Transverse colon (tissue), 4 donors: ENCODE data around the genes RAB35 and HNF1A.

- PRO-cap, result no peak
- RAMPAGE, long total RNA, 4 experiments, result no peak in any of the 4 experiments
Measured at GRCh38 chr12:119725501-119725940, 57.6 kb downstream of the PRKAB1 start.

DNA sequence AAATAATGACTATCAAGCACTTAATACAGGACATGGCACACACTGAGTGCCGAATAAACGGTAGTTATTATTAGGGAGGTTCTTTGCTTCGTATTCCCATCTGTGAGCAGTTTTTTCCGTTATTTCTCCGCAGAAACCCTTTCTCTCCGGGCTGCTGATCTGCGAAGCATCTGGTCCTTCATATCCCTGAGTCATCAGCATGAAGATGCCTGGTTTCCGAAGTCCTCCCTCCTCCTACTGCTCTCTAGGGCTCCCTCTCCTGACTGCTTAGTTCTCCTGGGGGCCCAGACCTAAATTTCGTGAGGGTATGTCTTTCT lies 737 bp upstream of the BICDL1 start:
- PRO-cap, result no peak
- RAMPAGE, long total RNA, 4 experiments, result no peak in any of the 4 experiments

GRCh38 chr12:120096308-120097391 lies 19.9 kb downstream of the RAB35 start:
- PRO-cap, result no peak
- RAMPAGE, long total RNA, 4 experiments, result start-site peak on the minus strand in 1 of 4 experiments, at chr12:120096834-120096847 at its widest, 7 reads per replicate

GRCh38 chr12:120114945-120115943 lies 1.3 kb downstream of the RAB35 start:
- PRO-cap, result no peak
- RAMPAGE, long total RNA, 4 experiments, result no peak in any of the 4 experiments

DNA sequence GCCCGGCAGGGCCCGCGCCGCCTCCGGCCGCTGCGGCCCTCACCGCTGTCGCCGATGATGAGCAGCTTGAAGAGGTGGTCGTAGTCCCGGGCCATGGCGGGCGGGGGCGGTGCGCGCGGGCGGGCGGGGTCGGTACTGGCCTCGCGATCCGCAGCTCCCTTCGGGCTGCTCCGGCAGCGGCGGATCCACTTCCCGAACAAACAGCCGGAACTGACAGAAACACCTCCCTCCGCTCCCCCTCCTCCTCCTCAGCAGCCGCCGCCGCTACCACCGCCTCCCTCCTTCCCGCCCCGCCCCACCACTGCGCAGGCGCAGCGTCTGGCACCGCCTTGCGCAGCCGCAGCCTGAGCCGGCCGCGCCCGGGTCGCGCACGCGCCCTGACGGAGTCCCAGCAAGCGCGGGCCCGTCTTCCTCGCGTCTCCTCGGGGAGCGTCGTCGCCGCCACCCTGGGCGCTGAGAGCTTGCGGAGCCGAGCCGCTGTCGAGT lies at the start of gene RAB35:
RAB35 (minus strand) TSS at position 198 of the 486 bp plus-strand sequence.
- PRO-cap, result bidirectional peak, plus-strand start at position 371 of the sequence, minus-strand start at position 198 of the sequence
- RAMPAGE, long total RNA, 4 experiments, result start-site peak on the plus strand in 2 of 4 experiments, centred at positions 368 to 376 of the sequence, 7 to 18 reads per replicate; start-site peak on the minus strand in 4 of 4 experiments, centred at positions 180 to 232 of the sequence, 27 to 45 reads per replicate

DNA sequence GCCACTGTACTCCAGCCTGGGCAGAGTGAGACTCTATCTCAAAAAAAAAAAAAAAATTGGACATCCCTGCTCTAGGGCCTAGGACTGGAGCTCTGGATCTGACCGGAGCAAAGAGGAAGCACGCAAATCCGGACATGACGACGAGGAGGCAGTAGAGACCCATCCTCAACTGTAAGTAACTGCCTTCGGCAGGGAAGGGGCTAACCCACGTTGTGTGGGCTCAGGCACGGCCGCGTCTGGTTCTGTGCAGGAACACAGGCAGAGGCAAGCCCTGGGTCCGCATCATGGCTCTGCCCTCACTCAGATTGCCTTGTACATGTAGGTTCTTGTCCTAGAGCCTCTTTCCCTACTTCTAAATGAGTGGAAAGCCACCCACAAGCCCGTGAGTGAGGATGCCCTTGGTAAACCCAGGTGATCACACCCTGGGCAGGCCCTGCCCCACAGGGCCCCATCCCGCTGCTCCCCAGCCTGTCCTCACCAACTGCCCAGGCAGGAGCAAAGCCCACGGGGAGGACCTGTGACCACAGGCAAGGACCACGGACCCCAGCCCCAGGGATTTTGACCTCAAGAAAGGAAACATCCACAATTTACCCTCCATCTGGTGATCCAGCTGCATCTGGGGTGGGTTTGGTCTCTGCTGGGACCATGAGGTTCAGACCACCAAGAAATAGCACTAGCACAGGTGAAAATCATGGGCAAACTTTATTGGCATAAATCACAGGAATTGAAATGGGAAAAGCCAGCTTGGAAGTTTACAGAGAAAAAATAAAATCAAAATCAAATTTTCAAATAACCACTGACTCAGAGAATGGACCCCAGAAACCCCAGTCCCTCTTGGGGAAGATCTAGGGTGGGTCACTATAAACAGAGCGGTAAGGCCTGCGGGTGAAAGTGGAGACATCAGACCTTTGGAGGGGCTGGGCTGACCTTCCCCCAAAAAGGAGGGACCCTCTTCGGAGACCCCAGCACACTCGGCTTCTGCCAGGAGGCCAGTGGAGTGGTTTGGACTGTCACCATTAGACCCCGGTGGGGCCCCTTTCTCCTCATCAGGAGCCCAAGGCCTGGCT lies 9.2 kb upstream of the RPLP0 start:
- PRO-cap, result no peak
- RAMPAGE, long total RNA, 4 experiments, result no peak in any of the 4 experiments

DNA sequence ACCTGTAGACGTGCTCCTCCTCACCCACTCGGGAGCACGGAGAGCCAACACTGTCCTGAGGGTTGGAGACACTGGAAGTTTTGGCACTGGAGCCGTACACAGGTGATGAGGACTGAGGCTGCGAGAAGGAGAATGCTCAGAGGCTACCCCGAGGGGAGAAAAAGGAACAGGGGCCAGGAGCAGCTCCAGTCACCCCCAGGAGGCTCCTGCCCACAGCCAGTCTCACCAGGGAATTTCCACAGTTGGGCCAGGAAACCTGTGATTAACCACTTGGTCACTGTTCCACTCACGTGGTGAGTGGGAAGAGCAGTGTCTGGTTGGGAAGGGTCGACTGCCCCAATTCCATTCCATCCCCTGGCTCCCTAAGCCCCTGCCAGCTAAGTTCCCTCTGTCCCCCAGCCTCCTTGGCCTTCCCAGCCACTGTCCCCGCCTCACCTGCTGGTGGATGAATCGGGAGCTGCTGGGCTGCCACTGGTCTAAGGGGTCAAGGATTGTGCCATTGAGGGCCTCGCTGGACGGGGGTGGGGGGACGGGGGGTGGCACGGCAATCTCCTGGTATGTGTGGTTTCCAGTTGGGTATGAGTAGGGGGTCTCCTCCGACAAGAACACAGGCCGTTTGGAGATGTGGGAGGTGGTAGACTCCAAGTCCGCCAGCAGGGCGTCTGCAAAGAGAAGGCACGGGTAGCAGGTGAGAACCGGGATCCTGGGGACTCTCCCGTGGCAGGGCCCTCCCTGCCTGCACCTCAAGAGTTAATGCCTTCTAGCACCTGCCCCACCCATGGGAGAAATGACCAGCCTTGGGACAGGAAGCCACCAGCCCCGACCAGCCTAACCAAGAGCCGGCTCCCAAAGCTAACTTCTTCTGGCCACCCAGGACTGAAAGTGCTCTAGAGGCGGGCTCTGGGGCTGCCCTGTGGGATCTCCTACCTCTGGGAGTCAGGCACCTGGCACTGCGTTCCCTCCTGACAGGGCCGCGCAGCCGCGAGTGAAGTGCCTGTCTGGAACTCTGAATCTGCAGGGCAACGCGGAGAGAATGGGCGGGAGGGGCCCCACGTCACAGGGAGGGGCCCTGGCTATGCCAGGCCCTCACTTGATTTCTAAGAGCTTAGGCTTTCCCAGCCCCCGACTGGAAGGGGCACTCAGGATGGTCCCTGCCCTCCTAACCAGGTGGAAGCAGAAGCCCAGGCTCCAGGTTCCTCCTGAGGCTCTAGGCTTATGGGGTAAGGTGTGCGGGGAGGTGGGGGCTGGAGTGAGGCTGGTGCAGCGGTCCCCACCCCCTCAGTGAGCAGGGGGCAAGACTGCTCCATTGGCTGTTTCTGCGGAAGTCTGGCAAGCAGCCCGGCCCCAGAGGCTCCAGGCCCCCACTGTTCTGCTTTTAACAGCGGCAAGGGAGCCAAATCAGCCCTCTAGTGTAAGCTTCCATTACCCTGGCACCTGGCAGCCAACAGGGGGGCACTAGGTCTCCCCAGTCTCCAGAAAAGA lies 23.3 kb upstream of the RPLP0 start:
- PRO-cap, result unidirectional peak, plus-strand start at position 794 of the sequence; bidirectional peak, plus-strand start at position 1,108 of the sequence, minus-strand start at position 987 of the sequence
- RAMPAGE, long total RNA, 4 experiments, result start-site peak on the minus strand in 2 of 4 experiments, centred at positions 105 to 1,204 of the sequence, 14 to 23 reads per replicate

DNA sequence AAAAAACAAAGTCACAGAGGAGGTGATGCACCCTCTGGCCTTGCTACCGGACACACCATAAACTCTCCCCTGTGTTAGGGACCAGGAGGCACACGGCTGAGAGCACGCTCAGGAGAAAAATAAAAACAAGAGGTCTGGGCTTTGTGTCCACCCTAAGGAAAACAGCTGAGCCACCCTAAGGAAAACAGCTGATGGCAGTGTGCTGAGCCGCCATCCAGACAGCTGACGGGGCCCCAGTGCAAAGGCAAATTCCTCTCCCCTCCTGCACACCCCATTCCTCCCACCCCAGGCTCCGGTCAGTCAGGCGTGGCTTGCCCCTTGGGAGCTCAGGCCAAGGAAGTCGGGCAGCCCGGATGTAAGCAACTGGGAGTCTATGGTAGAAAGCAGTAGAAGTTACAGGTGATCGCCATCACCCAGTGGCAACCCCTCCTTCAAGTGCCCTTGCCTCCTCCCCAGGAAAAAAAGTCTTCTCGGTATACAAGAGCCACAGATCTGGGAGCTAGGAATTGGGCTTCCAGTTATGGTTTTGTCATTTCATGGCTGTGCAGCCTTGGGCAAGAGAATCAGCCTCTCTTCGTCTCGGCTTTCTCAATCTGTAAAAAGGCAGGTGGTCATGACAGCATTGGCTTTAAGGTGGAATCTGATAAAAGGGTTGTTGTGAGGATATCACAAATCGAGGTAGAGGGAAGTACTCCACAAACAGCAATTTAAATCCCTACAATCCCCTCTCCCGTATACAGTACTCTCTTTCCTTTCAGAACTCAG lies 2.3 kb downstream of the PXN start:
- PRO-cap, result no peak
- RAMPAGE, long total RNA, 4 experiments, result no peak in any of the 4 experiments

GRCh38 chr12:120561249-120561762 lies 19.9 kb downstream of the POP5 start:
- PRO-cap, result no peak
- RAMPAGE, long total RNA, 4 experiments, result no peak in any of the 4 experiments

DNA sequence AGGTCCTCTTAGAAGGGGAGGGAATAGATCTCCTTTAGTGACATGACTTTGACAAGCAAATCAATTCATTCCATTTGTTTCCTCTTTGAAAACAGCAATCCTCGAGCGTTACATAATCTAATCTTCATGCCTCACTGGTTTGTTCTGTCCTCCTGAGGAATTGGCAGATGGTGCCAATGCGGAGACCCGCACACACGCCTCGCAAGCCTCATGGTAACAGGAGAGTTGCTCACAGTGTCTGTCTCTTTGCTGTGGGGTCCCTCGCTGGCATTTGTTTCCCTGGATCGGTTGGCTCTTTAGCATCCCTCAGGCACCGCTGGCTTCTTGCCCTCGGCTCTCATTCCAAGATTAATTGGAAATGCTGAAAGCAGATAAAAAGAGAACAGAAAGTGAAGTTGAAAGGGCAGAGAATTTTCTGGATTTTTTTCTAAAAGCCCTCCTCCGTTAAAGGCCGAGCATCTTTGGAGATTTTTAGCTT lies 10.3 kb upstream of the CABP1 start:
- PRO-cap, result no peak
- RAMPAGE, long total RNA, 4 experiments, result no peak in any of the 4 experiments

GRCh38 chr12:120648853-120649745 lies 8.7 kb downstream of the CABP1 start:
- PRO-cap, result unidirectional peak, plus-strand start at chr12:120649483
- RAMPAGE, long total RNA, 4 experiments, result no peak in any of the 4 experiments

GRCh38 chr12:120689387-120690140 lies 2.6 kb downstream of the MLEC start:
- PRO-cap, result unidirectional peak, plus-strand start at chr12:120689639; unidirectional peak, minus-strand start at chr12:120689671
- RAMPAGE, long total RNA, 4 experiments, result no peak in any of the 4 experiments

- PRO-cap, result no peak
- RAMPAGE, long total RNA, 4 experiments, result no peak in any of the 4 experiments
Measured at GRCh38 chr12:120698453-120699407, 11.5 kb upstream of the UNC119B start.

GRCh38 chr12:120701018-120701729 lies 9.1 kb upstream of the UNC119B start:
- PRO-cap, result no peak
- RAMPAGE, long total RNA, 4 experiments, result start-site peak on the plus strand in 1 of 4 experiments, at chr12:120701217-120701654 at its widest, 14 to 22 reads per replicate

- PRO-cap, result bidirectional peak, plus-strand start at chr12:120903631, minus-strand start at chr12:120903380
- RAMPAGE, long total RNA, 4 experiments, result start-site peak on the minus strand in 1 of 4 experiments, at chr12:120903362-120903975 at its widest, 60 reads per replicate
Measured at GRCh38 chr12:120903233-120904203, 640 bp downstream of the SPPL3 start.

DNA sequence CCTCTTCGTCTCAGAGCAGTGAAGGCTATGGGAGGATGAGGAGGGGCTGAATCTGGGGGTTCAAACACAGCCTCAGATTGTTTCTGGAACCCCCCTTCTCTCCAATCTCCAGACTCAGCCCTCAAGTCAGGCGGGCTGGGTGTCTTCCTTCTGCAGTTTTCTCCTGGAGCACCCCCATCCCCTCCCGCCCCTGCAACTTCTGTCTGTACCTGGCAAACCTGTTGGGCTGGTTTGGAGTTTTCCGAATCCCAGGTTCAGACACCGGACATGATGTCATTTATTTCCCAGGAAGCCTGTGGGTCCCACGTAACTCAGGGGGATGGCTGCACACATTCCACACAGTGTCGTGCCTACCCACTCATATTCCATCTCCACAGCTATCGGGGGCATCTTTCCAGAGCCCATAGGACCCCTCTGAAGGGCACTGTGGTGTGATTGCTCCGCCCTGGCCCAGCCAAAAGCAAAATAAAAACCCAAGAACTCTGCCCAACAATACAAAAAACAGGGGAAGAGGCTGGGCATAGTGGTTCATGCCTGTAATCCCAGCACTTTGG lies 25.1 kb upstream of the SPPL3 start:
- PRO-cap, result unidirectional peak, minus-strand start at position 165 of the sequence
- RAMPAGE, long total RNA, 4 experiments, result no peak in any of the 4 experiments

DNA sequence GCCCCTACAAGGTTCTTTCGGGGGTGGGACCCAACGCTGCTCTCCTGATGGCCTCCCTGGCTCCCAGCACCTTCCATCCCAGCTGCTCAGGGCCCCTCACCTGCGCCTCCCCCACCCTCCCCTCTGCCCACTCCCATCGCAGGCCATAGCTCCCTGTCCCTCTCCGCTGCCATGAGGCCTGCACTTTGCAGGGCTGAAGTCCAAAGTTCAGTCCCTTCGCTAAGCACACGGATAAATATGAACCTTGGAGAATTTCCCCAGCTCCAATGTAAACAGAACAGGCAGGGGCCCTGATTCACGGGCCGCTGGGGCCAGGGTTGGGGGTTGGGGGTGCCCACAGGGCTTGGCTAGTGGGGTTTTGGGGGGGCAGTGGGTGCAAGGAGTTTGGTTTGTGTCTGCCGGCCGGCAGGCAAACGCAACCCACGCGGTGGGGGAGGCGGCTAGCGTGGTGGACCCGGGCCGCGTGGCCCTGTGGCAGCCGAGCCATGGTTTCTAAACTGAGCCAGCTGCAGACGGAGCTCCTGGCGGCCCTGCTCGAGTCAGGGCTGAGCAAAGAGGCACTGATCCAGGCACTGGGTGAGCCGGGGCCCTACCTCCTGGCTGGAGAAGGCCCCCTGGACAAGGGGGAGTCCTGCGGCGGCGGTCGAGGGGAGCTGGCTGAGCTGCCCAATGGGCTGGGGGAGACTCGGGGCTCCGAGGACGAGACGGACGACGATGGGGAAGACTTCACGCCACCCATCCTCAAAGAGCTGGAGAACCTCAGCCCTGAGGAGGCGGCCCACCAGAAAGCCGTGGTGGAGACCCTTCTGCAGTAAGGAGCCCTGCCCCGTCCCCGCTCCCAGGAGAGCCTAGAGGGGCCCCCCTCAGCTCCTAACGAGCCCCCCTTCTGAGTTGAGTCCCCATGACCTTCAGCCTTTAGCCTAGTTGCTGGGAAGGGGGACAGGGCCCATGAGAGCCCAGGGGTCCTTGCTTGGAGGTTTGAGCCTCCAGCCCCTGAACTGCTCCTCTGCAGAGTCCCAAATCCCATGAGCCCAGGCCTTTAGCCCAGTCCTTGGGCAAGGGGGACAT lies at the start of gene HNF1A:
HNF1A (plus strand) TSS at position 260 of the 1,068 bp plus-strand sequence.
- PRO-cap, result bidirectional peak, plus-strand start at position 271 of the sequence, minus-strand start at position 173 of the sequence; unidirectional peak, plus-strand start at position 500 of the sequence
- RAMPAGE, long total RNA, 4 experiments, result start-site peak on the plus strand in 3 of 4 experiments, centred at positions 387 to 506 of the sequence, 6 to 24 reads per replicate

GRCh38 chr12:121113859-121114226 lies 18.8 kb upstream of the P2RX7 start:
- PRO-cap, result no peak
- RAMPAGE, long total RNA, 4 experiments, result no peak in any of the 4 experiments

DNA sequence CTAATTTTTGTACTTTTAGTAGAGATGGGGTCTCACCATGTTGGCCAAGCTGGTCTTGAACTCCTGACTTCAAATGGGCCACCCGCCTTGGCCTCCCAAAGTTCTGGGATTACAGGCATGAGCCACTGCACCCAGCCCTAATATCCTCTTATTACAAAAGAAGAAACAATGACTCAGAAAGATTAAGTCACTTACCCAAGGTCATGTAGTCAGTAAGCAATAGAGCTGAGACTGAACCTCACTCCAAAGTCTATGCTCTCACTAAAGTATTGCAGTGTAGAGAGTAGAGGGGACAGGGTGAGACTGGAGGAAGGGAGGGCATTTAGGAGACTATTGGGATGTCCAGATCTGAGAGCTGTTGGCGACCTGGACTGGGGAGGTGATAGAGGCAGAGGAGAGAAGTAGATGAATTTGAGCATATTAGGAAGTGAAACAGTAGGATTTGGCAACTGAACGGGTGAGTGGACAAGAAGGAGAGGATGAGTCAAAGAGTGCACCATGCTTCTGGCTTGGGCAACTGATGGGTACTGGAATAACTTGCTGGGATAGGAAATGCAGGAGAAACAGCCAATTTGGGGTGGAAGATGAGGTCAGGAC lies 11.8 kb downstream of the P2RX7 start:
- PRO-cap, result no peak
- RAMPAGE, long total RNA, 4 experiments, result no peak in any of the 4 experiments

GRCh38 chr12:121218557-121219034 lies 8.7 kb downstream of the P2RX4 start:
- PRO-cap, result unidirectional peak, minus-strand start at chr12:121218712; unidirectional peak, minus-strand start at chr12:121218776
- RAMPAGE, long total RNA, 4 experiments, result no peak in any of the 4 experiments